Metanephros (tissue), 2 donors: ENCODE results near the genes ESPNL, ERFE and HES6.

DNA sequence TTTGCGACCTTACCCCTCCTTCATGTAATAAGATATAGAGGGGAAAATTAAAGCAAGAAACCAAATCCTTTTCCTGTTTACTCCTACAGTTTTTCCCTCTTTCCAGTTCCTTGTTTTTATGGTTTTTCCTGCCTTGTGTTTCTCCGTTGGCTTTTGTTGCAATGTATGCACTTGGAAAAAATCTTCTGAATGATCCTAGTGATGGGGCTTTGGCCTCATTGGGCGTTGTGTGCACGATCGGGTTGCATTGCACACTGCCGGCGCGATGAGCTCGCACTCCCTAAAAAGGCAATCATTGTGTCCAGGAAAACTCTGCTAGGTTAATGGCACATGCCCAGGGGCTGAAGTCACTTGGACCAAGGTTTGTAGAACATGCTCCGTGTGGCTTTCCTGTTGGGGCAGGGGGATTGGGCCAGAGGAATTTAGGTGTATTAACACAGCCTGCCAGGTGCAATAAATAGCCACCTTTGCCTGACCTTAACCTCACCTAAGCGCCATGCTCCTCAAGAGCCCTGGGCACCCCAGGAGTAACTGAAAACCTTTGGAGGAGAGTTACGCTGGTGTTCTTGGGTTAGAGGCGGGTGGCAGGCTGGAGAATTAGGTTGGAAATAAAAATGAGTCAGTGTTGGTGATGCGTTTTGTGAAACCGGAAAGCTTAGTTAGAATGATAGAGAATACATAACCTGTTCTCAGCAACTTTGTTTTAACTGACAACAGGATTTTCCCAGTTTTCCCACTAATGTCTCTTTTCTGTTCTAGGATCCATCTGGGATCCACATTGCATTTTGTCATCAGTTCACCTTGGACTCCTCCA, 16.8 kb downstream of the LRRFIP1 start:
- RAMPAGE, long total RNA = no peak

GRCh38 chr2:237677842-237678472, 50.6 kb downstream of the LRRFIP1 start:
- RAMPAGE, long total RNA = no peak

GRCh38 chr2:237690853-237691987, 63.8 kb downstream of the LRRFIP1 start:
- RAMPAGE, long total RNA = no peak

DNA sequence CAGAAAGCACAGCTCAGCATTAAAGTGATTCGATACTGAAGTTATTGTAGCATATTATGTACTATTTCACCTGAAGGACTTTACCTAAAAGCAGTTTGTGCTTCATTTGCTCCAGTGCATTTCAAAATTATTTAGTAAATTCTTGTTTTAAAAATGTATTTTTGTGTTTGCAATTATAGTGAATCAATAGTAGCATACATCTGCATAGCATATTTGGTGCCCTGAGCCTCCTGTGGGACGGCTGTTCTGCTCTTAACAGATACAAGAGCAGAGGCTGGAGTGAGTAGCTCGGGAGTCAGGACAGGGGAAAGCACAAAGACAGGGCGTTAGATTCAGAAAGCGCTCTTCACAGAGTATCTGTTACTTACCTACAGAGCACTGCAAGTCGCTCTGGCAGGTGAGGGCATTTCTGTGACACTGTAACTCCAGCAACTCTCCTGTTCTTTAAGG, 74.3 kb upstream of the RBM44 start:
- RAMPAGE, long total RNA = no peak

DNA sequence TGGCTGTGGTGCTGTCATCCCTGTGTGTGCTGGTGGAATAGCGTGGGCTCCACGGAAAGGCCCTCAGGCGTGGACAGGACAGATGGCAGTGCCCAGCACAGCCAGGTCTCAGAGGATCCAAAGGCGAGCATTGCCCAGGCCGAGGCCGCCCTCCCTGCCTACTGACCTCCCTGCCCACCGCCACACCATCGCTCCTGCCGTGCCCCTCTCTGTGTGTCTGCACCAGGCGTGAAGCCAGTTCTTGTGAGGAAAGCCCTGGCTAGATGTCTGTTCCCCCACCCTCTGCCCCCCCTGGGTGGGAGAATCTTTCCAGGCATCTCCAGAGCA, 26.1 kb downstream of the RAMP1 start:
- RAMPAGE, long total RNA = no peak

DNA sequence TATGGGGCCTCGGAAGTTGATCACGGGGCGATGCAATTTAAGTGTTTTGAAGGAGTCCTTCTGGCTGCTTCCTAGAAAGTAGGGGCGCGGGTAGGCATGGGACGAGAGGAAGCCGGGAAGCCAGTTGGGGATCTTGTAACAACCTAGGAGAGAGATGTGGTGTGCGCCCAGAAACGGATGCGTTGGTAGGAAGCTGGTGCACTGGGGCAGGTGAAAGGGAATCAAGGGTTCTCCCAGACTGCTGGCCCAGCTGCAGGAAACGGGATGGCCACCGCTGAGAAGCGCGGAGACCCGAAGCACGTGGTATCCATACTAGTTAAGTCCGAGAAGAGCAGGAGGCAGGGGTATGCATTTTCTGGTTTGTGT, 704 bp downstream of the SCLY start:
- RAMPAGE, long total RNA = no peak

GRCh38 chr2:238088154-238088950, 11.8 kb upstream of the ESPNL start:
- RAMPAGE, long total RNA = no peak

GRCh38 chr2:238099819-238100810, at the start of gene ESPNL:
ESPNL (plus strand) TSS chr2:238100340.
- RAMPAGE, long total RNA = no peak

- RAMPAGE, long total RNA = no peak
Observed at GRCh38 chr2:238158187-238159092, at the start of gene ERFE. ERFE (plus strand) TSS chr2:238158970.

DNA sequence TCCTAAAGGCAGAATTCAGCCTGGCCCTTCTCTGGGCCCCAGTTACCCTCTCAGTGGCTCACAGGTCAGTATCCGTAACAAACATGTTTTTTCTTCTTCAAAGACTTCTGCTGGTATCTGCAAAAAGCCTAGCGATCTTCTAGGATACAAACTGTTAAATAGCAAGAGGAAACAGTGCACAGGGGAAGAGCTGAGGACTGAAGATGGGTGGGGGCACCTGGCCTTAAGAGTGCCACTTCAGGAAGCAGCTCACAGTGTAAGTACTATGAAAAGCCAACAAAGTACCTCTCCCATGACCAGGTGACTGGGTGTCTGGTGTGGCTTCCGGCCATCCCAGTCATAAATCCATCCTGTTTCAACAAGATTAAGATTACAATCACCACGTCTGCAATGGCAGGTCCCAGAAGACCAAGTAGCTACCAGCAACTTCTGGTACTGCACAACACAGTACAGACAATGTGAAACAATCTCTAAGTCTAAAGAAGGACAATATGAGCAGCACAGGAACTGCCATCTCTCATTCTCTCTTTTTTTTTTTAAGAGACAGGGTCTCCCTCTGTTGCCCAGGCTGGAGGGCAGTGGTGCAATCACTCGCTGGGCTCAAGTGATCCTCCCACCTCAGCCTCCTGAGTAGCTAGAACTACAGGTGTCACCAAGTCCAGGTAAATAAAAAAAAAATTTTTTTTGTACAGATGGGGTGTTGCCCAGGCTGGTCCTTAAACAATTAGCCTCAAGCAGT, 16.0 kb downstream of the ERFE start:
- RAMPAGE, long total RNA = no peak

- RAMPAGE, long total RNA = no peak
Observed at GRCh38 chr2:238238775-238239542, 879 bp downstream of the HES6 start.

- RAMPAGE, long total RNA = no peak
Observed at GRCh38 chr2:238239766-238240540, at the start of gene HES6. HES6 (minus strand) TSS chr2:238240038.

DNA sequence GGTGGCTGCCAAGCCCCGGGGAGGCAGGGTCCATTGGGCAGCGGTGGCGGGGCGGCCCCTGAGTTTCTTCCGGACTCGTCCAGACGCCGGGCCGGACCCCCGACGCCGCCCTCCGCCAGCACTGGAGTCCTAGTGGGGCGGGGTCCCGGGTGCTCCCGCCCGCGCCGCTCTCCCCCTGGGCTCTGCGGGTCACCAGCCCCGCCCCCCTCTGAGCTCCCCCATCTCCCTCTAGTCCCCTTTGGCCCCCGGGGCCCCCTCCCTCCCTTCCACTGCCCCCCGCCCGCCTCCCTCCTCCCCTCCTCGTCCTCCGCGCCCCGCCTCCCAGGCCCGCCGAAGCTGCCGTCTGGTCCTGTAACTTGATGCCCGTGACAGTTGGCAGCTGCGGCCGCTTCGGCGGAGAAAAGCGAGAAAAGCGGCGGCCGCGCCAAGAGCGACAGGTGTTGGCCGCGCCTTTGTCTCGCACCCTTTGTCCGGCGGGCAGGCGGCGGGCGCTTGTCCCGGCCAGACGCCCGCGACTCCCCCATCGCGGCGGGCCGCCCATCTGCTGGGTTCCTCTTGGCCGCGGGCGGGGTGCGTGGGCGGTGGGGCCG, 798 bp upstream of the HES6 start:
- RAMPAGE, long total RNA = no peak

DNA sequence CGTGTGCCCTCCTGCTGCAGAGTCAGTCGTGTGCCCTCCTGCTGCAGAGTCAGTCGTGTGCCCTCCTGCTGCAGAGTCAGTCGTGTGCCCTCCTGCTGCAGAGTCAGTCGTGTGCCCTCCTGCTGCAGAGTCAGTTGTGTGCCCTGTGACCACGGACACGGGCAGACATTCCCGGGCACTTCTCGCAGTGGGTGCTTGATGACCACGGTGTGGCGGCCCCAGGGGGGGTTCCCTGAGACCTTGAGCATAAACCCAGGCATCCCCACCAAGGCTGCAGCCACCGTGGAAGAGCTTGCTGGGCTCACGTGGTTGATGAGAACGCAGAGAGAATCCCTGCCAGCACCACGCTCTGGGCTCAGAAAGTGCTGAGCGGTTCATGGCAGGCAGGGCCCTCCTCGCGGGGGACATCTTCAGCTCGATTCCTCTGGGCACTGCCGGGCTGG, 8.2 kb upstream of the PER2 start:
- RAMPAGE, long total RNA = no peak

- RAMPAGE, long total RNA = no peak
Observed at GRCh38 chr2:238337589-238338193, 17.4 kb downstream of the TRAF3IP1 start.

GRCh38 chr2:238349029-238349468, 28.7 kb downstream of the TRAF3IP1 start:
- RAMPAGE, long total RNA = no peak

DNA sequence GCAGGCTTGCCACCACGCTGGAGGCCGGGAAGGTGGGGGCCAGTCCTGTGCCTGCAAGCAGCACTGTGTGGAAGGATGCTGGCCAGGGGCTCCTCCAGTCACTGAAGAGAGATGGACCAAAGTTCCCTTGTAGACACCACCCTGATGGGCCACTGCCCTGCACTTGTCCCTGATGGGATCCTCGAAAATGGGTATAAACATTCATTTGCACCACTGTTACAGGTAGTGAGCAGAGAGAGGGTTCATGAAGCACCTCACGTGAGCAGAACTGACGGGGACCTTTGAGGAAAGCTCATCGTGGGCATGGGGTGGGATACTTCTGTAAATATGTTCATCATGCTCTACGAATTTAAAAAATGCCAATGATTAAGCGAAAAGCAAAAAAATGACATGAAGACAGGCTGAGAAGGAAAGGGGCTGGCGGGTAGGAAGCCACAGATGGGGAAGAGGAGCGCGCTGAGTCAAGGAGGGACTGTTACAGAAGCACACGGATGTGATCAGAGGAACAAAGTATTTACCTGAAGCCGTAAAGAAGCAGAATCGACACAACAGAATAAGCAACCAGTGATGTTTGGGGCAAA, 45.1 kb upstream of the ASB1 start:
- RAMPAGE, long total RNA = no peak

GRCh38 chr2:238459067-238459552, 32.4 kb downstream of the ASB1 start:
- RAMPAGE, long total RNA = no peak

DNA sequence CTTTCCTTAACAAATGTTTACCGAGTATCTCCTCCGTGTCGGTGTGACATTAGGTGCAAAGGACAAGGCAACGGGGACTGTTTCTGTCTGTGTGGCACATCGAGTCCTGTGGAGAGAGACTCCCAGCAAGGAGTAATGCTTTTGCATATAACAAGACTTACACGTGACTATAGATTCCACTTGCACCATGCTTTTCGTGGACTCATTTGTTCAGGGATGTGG, 120.5 kb upstream of the TWIST2 start:
- RAMPAGE, long total RNA = no peak

DNA sequence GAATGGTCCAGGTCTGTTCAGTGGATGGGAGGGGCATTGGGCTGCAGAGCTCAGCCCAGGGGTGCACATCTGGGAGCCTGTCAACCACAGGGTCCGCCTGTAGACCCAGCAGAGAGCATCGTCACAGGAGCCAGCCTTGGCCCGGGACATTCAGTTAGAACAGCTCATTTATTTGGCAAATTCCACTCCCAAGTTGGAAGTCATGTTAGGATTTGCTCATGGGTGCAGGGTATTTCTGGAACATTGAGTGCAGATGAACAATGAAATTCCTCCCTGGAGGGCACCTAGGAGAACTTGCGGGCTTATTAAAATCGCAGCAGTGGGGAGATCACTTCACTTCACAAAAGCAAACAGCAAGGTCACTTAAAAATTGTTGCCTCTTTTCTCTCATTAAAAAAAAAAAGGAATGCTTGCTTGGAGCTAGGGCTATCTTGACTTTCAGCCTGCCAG, 119.8 kb upstream of the TWIST2 start:
- RAMPAGE, long total RNA = no peak